SK-N-MC (cell line): Measurements from ENCODE around the genes RGL4 and GUCD1.

DNA sequence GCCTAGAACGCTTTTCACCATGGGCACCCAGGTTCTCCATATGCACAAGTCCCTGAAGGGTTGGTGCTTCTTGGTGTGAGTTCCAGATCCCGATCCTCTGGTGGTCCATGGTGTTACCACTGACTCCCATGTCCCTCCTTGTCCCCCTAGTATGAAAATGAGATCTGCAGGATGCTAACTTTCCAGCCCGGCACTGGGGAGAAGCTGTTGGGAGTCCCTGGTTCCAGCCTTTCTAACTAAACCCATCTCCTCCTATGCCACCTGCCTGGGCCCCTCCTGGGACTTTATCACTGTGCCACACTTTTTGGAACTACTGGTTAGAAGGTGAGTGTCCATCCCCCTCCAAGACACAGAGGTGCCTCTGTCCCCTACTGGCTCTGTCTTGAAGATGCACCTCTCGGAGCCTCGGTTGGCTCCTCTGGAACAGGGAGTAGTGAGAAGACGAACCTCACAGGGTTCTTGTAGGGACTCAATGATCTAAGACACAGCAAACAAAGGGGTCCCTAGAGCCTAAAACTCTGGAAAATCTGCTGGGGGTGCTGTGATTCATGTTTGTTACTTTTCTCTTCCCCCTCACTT, at the start of gene RGL4:
Gene RGL4 (plus strand): TSS at position 390 of the 579 bp plus-strand sequence.
- RRBS = no CpG with 5 or more reads among the region's 6 CpGs

- RRBS = no CpG with 5 or more reads among the region's 6 CpGs
These were observed 5.6 kb upstream of the DERL3 start for GRCh38 chr22:23844236-23844877.

DNA sequence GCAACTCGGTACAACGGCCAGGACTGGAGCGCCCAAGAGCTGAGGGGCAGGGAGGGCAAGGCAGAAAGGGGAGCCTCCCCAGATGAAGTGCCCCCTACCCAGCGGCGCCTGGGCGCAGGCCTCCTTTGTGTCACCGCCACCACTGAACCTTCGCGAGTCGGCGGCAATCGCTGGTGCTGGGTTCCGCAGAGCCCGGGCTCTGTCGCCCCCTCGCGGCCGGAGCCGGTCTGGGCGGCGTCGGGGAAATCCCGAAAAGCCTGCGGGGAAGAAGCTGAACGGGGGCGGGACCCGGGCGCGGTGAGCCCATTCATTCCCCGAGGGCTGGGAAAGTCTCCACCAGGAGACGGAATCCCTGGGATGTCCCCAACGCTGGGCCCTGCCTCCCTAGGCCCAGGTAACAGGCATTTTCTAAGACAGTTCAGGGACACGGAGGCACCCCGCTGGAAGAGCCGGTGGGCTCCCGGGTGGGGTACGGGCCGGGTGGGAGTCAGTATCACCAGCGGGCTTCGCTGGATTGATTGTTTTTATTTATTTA, 8.1 kb upstream of the SLC2A11 start:
- RRBS = 10% methylated on average over 12 of the region's 40 CpGs

DNA sequence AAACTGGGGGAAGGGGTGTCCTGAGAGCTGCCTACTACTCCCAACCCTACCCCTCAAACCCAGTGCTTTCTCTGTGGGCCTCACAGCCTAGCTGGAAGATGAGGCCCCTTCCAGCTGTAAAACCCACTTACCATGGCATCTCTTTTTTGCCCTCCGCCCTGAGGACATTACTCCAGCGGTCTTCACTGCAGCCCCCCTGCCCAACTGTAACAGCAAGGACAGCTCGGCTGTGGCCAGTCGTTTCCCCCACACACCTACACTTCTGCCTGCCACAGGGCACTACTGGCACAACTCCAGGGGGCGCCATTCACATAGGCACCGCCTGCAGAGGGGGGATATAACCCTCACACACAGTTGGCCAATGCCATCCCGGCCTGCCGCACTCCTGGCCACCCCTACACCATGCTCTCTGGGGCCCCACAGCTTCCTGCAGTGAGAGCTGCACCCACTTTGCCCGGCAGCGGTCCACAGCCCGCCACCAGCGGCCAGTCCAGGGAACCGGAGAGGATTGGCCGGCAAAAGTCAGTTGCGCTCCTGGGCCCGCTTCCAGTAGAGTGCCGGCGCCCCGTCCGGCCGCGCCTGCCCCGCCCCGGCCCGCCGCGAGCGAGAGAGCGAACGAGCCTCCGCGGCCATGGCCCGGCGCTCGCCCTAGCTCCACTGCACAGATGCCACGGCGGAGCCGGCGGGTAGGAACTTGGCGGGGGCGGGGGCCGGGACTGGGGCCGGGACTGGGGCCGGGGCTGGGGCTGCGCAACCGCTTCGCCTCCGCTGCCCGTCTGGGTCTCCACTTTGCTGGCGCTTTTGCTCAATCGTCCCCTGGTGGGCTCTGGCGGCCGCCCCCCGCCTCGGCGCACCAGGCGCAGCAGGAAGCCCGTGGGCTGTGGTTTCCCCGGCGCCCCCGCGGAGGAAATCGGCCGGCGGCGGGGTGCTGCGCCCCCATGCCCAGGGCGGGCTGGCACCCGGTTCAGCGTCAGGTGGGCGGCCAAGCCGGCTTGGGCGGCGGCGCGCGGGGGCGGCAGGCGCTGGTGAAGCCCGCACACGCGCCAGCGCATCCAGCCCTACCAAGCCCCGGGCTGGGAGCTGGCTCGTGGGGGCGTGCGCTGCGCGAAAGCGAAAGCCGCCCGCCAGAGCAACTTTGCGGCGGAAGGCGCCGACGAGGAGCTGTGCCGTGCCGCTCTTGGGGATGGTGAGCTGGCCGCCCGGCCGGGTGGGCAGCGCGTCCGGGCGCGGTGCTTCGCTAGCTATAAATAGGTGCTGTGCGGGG, 25.5 kb upstream of the SUSD2 start:
- RRBS = 3% methylated on average over 48 of the region's 109 CpGs

- RRBS = 26% methylated on average over 2 of the region's 13 CpGs
These were observed 13.8 kb downstream of the GGT5 start for GRCh38 chr22:24231045-24231488.

DNA sequence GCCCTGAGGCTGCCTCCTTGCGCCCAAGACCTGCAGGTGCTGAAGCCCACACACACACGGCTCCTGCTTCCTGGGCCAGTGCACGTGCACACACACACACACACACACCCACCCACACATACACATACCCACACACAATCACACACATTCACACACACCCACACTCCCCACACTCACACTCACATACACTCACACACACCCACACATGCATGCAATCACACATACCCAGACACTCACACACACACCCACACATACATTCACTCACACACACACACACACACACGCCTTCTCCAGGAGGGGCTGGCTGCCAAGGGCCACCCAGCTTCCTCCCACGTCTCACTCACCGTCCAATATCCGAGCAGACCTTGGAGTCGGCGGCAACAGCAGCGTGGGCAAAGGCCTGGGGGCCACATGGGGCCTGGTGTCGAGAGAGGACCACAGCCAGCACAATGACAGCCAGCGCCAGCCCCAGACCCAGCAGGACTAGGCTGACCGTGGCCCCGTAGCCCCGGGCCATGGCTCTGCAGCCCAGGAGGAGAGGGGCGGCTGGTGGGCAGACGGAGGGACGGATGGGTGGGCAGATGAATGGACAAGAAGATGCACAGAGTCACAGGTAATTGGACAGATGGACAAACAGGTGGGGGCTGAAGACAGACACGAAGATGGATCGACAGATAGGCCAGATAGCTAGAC, 527 bp downstream of the GGT5 start:
- RRBS = no CpG with 5 or more reads among the region's 20 CpGs

DNA sequence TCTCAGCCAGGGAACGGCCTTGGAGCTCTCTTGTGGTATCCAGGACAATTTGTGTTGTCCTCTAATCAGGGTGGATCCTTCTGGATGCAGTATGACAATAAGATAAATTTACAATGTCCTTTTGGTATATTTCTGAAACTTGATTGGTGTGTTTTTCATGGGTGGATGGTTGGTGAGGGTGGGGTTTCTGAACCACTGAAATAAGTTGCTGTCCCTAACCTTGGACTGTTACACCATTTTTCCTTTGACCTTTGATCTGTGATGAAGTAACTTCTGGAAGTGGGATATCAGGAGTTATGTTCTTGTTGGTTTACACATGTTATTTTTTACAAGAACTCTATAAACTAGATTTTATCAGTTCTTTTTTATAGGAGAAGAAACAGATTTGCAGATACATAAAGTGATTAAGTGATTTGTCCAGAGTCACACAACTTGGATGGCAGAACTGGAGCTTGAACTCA, 21.5 kb downstream of the SPECC1L start:
- RRBS = no CpG with 5 or more reads among the region's 1 CpG

- RRBS = no CpG with 5 or more reads among the region's 6 CpGs
These were observed 26.9 kb upstream of the ADORA2A start for GRCh38 chr22:24400445-24400929.

- RRBS = 38% methylated on average over 10 of the region's 20 CpGs
These were observed 7.5 kb upstream of the ADORA2A start for GRCh38 chr22:24419642-24420593.

- RRBS = no CpG with 5 or more reads among the region's 14 CpGs
These were observed 475 bp downstream of the ADORA2A start for GRCh38 chr22:24427772-24428375.

DNA sequence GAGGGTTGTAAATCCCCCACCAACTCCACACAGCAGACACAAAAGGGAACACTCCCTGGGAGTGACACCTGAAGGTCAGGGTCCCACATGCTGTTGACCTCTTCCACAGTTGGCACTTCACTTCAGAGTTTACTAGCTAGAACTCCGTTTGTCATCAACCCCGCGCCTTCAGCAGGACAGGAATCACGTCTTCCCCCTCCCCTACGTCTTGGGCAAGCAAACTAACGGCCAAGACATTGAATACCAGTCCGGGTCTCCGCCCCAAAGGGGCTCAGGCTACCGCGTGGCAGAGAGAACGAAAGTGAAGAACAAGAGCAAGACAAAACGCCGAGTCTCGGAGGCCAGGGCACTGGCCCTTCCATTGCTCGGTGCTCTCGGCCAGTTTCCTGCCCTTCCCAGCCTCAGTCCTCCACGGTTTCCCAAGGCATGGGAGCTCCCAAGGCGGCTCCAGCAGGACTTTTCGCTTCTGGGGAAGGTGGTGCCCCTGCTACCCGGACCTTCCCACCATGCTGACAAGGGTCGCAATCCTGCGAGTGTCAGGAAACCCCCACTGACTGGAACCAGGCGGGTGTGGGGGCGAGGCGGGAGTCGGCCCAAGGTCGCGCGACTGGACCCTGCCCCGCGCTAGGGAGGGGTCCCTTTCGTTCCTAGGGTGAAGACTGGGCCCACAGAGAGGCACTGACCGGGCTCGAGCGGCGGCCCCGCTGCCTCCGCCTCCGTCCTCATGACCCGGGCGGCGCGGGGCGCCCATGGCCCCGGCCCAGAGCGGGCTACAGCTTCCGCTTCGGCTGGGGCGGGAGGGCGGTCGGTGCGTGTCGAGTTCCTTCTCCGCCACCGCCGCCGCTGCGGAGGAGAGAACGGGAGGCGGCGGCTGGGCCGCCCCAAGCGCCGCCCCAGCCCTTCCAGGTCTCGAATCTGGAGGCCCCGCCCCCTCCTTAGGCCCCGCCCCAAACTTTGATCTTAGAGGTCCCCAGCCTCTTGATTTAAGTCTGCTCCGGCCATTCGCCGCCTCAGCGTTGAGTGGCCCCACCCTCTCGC, at the start of gene GUCD1:
Gene GUCD1 (minus strand): TSS at position 873 of the 1,038 bp plus-strand sequence.
- RRBS = under 1% methylated on average over 12 of the region's 72 CpGs

GRCh38 chr22:24819748-24820702, 14.0 kb downstream of the SGSM1 start:
- RRBS = no CpG with 5 or more reads among the region's 14 CpGs

DNA sequence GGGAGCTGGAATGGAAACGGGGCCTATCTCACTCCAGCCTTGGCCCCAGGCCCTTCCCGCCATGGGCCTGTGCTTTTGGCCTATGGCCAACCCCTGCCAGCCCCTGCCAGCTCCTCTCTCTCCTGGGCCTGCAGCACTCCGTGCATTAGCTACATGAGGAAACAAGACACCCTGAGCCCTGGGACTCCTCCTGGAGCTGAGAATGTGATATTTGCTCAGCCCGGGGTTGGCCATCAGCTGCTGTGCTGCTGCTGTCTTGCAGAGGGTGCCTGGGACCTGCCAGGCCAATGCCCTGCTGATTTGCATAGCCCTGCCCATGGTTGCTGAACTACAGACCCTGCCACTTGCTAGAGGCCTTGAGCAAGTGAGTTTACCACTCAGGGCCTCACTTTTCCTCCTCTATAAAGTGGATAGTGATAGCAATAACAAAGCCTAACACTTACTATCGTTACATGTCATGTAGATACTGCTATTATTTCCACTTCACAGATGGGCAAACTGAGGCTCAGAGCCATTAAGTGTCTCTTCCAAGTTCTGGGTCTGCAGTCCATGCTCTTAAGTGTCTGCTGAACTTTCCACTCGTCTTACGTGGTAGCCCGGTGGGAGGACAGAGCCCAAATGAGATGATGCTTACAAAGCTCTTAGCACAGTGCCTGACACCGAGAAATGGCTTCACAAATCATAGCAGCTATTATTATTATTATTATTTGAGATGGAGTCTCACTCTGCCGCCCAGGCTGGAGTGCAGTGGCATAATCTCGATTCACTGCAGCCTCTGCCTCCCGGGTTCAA, 99.7 kb downstream of the KIAA1671 start:
- RRBS = no CpG with 5 or more reads among the region's 12 CpGs

DNA sequence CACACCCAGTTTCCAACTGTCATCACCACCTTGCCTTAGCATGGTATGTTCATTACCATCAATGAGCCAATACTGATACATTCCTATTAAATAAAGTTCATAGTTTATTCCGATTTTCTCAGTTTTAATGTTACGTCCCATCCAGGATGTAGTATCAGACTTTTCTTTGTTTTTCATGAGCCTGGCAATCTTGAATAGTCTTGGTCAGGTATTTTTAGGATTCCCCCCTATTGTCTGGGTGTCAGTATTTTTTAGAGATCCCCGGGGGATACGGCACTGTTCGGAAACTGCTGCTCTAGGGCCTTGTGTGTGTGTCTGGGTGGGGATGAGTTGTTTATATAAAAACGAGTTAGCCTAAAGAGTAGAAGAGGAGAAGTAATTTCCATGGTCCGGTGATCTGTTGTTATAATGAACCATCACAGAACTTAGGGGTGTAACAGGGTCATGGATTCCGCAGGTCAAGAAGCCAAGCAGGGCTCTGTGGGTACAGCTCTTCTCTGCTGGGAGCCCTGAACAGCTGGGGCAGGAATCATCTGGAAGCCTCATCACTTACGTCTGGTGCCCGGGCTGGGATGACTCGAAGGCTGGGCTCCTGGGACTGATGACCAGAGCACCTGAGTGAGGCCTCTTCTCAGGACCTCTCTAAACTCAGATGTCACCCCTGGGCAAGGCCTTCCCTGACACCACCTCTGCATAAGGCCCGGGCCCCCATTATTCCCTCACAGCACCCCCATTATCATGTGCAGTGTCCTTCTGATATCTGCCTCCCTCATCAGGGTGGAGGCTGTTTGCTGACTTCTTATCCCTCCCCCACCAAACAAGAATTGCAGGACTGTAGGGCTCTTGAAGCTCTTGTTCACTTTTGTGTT, 106.0 kb downstream of the KIAA1671 start:
- RRBS = no CpG with 5 or more reads among the region's 12 CpGs

DNA sequence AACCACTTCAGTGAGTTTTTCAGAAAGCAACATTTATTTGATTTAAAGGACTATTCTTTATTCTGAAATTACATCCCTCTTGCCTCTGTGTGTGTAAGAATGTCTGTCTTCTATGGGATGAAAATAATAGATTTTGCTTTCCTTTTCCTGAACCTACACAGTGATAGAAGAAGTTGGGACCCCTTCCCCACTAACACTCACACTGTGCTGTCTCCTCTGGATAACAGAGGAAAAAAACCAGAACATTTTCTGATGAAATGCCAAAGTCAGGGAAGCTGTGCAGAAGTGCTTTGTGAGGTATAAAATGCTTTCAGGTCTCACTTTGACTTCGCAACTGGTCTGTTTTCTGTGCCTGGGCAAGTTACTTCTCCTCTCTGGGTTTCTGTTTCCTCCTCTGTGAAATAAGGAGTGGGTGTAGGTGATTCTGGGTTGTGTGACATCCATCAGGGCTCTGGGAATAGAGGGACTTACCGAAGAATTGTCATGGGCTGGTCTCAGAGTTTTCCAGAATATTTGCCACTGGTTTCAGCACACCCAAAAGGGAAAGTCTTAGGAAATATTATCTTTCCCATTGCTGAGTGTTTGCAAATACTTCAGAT, 118.3 kb downstream of the KIAA1671 start:
- RRBS = no CpG with 5 or more reads among the region's 2 CpGs

GRCh38 chr22:25110638-25111660, 88.7 kb upstream of the CRYBB3 start:
- RRBS = 11% methylated on average over 5 of the region's 43 CpGs

GRCh38 chr22:25183900-25184322, 15.7 kb upstream of the CRYBB3 start:
- RRBS = no CpG with 5 or more reads among the region's 9 CpGs

GRCh38 chr22:25462160-25463032, 102.1 kb upstream of the GRK3 start:
- RRBS = 46% methylated on average over 3 of the region's 18 CpGs

GRCh38 chr22:25565348-25565815, 907 bp downstream of the GRK3 start:
- RRBS = no CpG with 5 or more reads among the region's 20 CpGs

- RRBS = no CpG with 5 or more reads among the region's 2 CpGs
These were observed 137.0 kb upstream of the SEZ6L start for GRCh38 chr22:26032303-26032562.